ENCODE measurements around a stretch of chr4.

DNA sequence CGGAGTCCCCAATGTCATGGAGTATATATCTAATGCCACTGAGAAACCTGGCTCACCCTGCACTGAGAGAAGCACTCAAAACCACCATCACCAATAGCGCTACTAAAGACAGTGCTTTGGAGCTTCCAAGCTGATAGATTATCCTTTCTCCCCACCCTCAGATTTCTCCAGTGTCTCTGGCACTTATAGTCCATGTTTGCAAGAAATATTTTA lies 280 bp upstream of the CXCL13 start:
- RRBS: no CpG with 5 or more reads among the region's 2 CpGs

DNA sequence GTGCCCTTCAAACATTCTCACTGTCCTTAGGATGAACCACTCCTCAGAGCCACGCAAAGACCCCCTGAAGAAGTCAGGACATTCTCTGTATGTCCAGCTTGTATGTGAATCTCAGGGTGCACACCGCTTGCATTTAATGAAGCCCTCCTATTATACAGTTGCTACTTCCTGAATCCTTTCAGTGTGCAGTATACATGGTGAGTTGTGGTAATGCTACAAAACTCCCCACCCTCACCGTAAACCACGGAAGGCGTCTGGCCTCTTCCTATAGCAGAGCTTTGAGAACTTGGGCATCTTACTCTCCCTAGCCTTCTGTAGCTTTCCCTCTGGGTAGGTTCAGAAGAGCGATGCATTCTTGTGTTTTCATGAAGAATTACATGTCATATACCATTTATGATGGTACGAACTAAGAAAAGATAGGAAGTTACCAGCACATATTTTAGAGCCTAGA lies 9.5 kb upstream of the MRPL1 start:
- RRBS: no CpG with 5 or more reads among the region's 7 CpGs

- RRBS: no CpG with 5 or more reads among the region's 6 CpGs
Measured at GRCh38 chr4:78552421-78552786, 834 bp downstream of the ANXA3 start.

DNA sequence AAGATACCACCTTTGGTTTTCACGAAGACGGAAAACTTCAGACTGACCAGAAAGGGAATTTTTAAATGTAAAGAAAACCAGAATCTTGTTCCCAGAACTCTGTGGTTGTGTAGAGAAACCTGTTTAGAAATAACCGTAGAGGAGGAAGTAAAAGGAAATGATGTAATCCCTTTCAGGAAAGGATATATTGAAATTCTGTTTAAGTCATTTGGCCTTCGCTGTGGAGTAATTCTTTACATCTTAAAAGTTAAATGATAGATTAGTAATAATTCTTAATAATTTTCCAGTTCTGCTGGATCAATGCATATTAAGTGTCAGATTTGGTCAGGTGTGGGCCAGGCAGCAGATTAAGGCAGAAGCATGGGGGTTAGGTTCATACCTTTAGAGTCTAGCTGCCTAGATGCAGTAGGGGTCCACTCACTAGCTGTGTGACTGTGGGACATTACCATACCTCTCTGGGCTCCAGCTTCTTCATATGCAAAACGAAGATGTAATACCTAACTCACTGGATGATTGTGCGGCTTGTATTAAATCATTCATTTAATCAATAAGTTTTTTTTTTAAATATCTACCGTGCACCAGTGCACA lies 1.3 kb downstream of the ANXA3 start:
- RRBS: no CpG with 5 or more reads among the region's 7 CpGs

DNA sequence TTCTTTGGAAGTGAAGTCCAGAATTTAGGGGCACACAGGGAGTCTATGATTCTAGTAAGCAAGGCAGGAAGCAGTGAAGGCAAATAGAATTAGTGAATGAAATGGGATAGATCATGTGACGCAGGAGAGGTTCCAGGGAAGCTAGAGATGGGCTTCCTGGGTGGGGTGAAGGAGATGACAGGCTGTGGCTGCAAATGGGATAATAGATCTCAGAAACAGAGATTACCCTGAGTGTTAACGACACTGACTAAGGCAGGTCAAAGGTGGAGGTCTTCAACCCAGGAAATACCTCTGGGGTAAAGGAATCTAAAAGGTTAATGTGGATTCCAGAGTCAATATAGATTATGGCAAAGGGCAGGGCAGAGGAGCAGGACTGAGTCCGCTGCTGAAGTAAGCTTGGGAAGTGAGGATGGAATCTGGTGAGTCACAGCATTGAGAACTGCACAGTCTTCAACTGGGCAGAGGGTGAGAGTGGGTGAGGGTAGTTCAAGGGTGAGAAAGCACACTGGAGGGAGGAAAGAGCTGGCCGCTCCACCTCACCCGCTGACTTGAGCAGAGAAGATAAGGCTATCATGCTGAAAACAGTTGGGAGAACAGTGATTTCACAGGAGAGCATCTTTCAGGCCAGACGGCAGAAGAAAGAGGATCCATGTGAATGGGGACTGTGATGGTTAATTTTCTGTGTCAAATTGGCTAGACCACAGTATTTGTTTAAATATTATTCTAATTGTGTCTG lies 70.9 kb downstream of the ANXA3 start:
- RRBS: no CpG with 5 or more reads among the region's 6 CpGs

GRCh38 chr4:78910153-78911208 lies 28.8 kb downstream of the PAQR3 start:
- RRBS: no CpG with 5 or more reads among the region's 8 CpGs

- RRBS: no CpG with 5 or more reads among the region's 5 CpGs
Measured at GRCh38 chr4:78911967-78913294, 26.8 kb downstream of the PAQR3 start.

GRCh38 chr4:78916308-78917240 lies 22.7 kb downstream of the PAQR3 start:
- RRBS: no CpG with 5 or more reads among the region's 3 CpGs

GRCh38 chr4:78917241-78917870 lies 21.9 kb downstream of the PAQR3 start:
- RRBS: no CpG with 5 or more reads among the region's 2 CpGs

- RRBS: no CpG with 5 or more reads among the region's 4 CpGs
Measured at GRCh38 chr4:79827178-79827616, 245.8 kb downstream of the ANTXR2 start.

DNA sequence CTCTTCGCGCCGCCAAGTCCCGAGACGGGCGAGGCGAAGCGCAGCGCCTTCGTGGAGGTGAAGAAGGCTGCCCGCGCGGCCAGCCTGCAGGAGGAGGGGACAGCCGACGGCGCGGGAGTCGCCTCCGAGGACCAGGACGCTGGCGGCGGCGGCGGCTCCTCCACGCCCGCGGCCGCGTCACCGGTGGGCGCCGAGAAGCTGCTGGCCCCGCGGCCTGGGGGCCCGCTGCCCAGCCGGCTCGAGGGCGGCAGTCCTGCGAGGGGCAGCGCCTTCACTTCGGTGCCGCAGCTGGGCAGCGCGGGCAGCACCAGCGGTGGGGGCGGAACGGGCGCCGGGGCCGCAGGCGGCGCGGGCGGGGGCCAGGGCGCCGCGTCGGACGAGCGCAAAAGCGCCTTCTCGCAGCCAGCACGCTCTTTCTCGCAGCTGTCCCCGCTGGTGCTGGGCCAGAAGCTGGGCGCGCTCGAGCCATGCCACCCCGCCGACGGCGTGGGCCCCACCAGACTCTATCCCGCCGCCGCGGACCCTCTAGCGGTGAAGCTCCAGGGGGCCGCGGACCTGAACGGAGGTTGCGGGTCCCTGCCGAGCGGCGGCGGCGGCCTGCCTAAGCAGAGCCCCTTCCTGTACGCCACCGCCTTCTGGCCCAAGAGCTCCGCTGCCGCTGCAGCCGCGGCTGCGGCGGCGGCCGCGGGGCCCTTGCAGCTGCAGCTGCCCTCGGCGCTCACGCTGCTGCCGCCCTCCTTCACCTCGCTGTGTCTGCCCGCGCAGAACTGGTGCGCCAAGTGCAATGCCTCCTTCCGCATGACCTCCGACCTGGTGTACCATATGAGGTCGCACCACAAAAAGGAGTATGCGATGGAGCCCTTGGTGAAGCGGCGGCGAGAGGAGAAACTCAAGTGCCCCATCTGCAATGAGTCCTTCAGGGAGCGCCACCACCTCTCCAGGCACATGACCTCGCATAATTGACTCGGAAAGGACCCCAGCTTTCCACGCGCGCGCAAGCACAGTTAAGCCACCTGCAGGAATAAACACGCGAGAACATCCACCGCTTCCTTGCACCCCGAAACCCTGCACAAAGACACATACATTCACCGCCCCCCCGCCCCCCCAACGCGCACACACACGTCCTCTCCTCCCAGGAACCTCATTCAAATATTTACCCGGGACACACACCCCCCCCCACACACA lies 5.7 kb downstream of the PRDM8 start:
- RRBS: 1% methylated on average over 17 of the region's 129 CpGs

DNA sequence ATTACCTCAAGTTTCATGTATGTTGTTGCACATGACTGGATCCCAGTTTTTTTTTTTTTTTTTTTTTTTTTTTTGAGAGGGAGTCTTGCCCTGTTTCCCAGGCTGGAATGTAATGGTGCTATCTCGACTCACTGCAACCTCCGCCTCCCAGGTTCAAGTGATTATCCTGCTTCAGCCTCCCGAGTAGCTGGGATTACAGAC lies 236.8 kb downstream of the CFAP299 start:
- RRBS: no CpG with 5 or more reads among the region's 3 CpGs

- RRBS: no CpG with 5 or more reads among the region's 39 CpGs
Measured at GRCh38 chr4:81470220-81471396, 1.1 kb downstream of the RASGEF1B start.

DNA sequence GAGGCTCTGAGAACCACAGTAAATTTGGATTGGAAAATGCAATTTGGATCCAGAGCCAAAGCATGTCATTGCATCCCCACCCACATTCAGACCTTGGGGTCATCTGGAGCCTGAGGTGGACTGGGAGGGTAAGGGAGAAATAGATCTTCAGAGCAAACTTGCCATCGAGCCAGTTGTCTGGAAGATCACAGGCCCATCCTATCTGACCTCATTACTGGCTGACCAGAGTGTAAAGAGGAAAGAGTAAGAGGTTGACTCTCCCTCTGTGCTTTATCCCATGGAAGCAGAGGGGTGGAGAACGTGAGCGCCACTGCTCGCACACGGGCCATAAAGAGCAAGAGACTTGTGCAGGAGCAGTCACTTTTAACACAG lies 78.8 kb upstream of the RASGEF1B start:
- RRBS: no CpG with 5 or more reads among the region's 5 CpGs

- RRBS: no CpG with 5 or more reads among the region's 7 CpGs
Measured at GRCh38 chr4:81635682-81636186, 164.0 kb upstream of the RASGEF1B start.

DNA sequence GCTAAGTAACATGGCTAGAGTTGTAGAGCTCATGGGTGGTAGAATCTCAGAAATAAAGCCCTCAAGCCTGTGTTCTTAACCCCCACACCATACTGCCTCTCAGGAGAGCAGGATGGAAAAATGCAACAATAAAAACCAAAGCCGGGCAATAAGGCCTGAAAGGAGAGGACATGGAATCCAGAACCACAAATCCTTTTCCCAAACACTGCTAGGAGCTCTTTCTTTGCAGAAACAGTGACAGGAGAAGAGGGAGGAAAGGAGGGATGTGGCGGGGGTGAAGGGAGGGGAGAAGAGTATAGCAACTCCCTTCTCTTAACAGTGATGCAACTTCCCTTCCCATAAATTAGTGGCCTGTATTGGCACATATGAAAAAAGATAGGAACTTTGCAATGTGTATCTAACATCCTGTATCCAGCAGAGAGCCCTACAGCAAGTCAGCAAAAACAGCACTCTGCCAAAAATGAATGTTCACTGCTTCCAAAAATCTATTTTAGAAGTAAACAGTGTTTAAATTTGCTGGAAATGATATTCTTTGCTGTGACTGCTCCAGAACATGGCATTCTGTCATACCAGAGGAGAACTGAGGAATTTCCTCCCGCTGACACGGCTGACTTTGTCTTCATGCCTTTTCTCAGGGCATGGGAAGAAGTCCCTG lies 343.2 kb upstream of the RASGEF1B start:
- RRBS: no CpG with 5 or more reads among the region's 4 CpGs

GRCh38 chr4:82342977-82343771 lies 30.6 kb downstream of the HNRNPD start:
- RRBS: no CpG with 5 or more reads among the region's 6 CpGs

DNA sequence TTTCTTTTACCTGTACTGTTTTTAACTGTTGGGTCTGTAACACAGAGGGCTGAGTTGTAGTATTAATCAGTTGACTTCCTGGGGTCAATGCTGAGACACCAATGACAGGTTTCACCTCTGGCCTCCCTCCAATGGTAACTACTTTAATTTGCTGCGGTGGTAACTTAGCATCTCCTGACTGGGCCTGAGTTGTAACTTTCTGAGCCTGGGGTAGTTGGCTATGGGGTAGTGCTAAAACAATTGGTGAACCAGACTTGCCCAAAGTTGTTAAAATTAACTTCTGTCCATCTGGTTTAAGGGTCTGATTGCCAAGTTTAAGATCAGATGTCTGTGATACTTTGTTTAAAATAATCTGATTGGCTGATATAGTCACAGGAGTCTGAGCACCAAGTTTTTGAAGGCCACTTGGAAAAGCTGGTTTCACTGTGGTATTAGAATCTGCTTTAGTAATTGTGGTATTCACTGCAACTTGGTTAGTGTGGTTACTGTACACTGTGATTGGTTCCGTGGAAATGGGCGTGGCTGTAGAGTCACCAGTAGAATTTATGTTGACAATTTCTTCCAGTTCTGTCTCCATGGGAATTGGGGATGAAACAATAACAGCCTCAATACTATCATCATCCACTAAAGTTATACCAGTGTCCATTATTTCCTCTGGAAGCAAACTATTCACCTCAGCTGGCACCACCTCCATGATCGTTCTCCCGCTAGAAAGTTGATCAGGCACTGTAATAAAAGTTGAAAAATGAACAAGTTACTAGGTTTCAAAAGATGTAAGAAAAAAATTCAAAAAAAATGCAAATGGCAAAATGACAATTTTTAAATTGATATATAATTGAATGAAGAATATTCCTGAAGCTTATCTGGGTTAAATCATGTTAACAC lies 26.2 kb downstream of the LIN54 start:
- RRBS: no CpG with 5 or more reads among the region's 5 CpGs

DNA sequence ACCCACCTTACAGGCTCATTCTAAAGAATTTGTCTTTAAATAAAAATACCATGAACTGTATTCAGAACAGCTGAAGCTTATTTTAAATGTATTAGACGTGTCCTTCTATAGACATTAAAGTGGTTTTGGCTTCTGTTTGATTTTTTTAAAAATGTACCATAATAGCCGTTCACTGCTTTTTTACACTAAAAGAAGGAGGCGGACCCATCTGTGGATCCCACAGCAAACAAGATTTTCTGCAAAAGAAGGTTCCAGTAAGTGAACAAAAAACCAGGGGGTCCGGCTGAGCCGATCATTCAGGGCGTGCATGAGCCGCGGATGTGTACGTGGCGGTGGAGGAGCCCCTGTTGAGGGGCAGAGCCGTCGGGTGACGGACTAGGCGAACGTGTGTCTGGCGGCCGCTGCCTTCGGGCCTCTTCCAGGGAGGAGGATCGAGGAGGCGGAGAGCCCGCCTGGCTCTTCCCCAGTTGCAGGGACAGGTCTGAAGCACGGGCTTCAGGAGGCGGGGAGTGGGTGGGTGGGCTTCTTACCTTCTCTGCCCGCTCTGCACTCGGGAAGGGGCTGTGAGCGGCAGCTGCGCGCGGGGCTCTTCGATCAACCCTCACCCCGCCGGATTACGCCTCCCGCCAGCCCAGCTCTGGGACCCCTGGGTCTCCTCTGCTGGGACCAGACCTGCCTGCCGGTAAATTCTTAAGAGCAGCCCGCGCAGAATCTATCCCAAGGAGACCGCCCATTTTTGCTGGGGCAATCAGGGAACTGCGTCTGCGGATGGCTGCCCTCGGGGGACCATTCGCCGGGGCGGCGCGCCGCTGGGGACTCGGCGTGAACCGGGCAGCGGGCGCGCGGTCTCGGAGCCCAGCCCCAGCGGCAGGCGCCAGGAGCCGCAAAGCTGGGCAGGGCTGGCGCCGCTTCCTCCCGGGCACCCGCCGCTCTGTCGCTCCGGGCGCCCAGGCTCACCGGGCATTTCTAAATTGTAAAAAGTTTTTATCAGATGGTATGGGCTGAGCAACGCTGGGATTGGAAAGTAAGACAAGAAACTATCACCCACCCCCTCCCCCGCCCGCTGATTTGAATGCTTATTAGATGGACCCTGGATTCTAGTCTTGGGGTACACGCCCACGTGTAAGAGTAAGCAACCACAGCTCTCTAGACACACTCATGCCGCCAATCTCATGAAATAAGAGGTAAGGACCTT lies 4.9 kb downstream of the PLAC8 start:
- RRBS: under 1% methylated on average over 20 of the region's 73 CpGs